Islet of Langerhans (tissue), 1 donor: ENCODE measurements around the genes KRTAP3-1, KRTAP4-6, KRTAP4-1, KRTAP9-4 and KRT38.

DNA sequence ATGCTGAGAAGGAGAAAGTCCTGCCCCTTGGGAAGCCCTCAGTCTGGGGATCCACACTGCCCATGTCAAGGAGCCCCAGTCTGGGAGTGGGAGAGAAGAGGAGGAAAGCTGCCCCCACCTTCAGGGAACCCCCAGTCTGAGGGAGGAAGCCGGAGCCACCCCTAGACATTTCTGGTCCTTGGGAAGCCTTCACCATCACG, 6.8 kb downstream of the GJD3 start:
- RRBS: no CpG with 5 or more reads among the region's 2 CpGs

- RRBS: 3% methylated on average over 35 of the region's 71 CpGs
Observed at GRCh38 chr17:40362377-40363138, 2.0 kb downstream of the GJD3 start.

DNA sequence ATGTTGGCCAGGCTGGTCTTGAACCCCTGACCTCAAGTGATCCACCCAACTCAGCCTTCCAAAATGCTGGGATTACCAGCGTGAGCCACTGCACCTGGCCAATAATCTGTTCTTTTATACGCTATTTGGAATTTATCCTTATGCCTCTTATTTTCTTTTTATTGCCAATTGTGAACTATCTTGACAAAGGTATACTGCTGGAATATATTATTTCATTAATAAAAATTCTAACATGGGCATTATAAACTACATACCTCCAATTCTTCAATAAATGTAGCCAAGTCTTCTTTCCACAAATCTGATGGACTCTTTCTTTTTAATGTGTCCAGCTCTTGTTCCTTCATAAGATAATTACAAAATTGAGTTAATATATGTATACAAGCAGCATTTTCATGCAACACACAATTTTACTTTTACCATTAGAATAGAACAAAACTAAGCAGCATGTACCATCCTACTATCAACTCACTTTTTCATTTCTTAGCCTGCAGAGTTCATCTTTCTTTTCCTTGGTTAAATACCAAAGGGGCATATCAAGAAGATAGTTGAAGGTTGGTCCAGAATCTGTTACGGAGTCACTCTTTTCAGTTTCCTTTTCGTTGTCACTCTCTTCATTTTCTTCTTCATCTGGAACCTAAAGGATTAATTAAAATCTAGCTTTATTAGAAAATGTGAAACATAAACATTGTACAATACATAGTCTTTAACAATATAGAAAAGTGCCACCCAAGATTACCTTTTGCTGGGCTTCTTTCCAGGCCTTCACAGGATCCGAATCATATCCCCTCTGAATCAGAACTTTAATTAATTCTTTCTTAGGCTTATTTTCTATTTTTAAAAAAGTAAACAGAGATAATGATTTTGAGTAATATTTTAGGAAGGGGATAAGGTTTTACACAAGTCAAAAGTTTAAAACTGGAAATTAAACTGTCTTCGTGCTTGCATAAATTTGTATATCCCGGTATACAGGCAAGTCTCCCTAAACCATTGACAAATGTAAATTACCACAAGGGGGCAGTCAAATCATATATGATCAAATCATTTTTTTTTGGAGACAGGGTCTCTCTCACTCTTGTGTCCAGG, 19.1 kb downstream of the TOP2A start:
- RRBS: no CpG with 5 or more reads among the region's 7 CpGs

- RRBS: no CpG with 5 or more reads among the region's 16 CpGs
Observed at GRCh38 chr17:40538030-40539033, 26.9 kb downstream of the CCR7 start.

DNA sequence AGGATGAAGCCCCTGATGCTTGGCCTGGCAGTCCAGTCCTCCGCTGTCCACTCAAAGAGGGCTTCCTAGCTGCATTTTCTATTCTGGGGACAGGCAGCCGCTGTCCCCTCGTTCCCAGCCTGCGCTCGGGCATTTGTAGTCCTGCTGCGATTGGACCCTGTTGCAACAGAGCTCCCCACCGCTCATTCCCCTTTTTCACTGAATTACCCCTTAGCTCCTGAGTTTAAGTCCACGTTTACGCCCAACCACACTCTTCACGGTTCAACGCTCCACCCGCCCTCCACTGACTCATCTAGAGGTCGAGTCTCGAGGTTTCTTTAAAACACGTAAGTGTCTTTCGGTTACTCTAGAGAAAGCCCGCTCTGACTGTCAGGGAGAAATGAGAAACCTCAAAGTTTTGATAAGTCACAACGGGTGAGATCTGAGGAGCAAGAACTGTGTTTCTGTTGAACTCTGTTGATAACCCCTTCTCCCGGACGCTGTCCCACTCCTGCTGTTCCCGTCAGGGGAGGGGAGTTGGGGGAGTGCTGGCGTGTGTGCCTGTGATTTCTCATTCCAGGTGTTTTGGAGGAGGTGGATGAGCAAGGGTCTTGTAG, 4.5 kb downstream of the CCR7 start:
- RRBS: no CpG with 5 or more reads among the region's 22 CpGs

DNA sequence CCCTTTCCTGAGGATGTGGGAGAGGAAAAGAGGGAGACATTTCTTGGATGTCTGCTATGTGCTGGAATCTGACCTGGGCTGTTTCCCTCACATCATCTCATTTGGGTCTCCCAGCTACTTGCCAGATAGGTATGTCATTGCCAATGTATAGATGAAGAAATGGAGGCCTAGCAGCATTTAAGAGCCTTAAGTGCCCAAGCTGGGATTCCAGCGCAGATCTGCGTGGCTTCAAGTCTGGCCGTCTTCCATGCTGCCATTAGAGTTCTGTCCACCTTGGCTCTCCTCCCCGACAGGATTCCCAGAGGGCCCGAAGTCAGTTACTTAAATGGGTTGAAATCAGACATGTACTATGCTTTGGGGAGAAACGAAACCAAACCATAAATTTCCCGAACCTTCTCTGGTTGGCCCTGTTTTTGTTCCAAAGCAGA, 33.0 kb upstream of the CCR7 start:
- RRBS: no CpG with 5 or more reads among the region's 7 CpGs

- RRBS: no CpG with 5 or more reads among the region's 1 CpG
Observed at GRCh38 chr17:40604198-40604647, 39.0 kb upstream of the CCR7 start.

DNA sequence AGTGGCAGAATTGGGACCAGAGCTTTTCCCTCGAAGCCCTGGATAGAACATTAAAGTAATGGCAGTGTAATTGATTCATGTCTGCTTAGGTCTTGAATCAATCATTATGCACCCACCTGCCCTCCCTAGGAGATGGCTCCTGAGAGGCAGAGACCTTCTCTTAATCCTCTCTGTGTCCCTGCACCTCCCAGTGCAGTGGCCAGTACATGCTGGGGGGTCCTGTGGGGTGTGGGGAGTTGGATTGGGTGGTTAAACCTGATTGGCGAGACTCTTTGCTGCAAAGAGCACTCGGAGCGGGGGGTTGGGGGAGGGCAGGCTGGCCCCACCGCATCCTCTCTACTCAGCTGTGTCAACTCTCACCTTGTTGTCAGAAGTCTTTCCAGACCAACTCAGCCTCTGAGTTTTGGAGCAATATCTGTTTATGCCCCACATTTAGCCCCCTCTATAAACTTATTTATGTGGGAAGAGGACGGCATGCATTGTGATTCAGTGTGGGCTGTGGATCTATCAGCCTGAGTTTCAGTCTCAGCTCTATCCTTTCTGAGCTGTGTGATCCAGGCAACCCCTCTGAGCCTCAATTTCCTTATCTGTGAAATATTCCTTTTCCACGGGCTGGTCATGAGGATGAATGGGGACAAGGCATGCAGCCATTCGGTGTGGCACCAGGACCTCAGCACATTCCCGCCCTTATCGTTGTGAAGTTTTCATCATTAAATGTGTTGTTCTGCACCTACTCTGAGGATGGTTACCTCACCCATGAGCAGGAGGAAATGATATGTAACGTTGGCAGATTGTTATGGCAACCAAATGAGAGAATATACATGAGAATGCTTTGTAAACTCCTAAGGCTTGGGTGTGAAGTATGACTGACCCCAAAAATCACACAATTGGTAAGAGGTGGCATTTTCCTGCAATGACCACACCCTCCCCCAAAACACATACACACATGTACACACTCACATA, 39.8 kb downstream of the SMARCE1 start:
- RRBS: no CpG with 5 or more reads among the region's 11 CpGs

GRCh38 chr17:40782002-40782351, 373 bp downstream of the KRT27 start:
- RRBS: no CpG with 5 or more reads among the region's 11 CpGs

- RRBS: no CpG with 5 or more reads among the region's 8 CpGs
Observed at GRCh38 chr17:40816952-40817883, 5.2 kb downstream of the KRT10 start.

DNA sequence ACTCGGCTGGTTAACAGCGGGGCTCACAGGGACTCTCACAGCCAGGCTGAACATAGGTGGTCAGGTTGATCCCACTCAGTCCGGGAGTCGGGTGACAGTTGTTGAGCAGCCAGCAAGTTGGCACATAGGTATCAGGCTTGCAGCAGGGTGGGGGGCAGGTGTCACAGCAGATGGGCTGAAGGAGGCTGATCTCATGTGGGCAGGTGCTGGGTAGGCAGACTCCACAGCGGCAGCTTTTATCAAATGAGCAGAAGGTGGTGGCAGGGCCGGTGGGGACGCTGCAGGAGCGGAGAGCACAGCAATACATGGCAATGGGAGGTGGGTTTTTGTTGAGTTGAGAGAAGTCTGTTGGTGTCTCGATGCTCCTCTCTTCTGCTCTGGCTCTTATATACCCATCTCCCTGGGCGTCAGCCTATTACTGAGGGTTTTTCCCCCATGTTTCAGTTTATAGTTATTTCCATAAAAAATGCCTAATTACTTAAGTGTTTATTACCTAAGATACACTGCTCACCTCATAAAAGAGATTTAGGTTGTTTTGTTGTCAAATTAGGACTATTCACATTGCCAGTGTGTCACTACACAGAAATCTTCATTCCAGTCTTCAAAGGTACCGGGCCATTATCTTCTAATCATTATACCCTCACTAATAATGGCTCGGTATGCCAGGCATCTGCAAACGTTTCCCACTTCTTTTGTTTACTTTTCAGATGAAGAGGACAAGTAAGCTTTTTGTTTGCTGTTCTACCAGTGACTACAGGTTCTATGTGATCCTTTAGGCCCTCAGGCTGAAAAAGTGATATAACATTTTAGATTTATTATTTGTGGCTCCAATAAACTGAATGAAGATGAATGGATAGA, at the start of gene KRTAP3-1:
Gene KRTAP3-1 (minus strand): TSS at position 361 of the 858 bp plus-strand sequence.
- RRBS: no CpG with 5 or more reads among the region's 13 CpGs

- RRBS: no CpG with 5 or more reads among the region's 5 CpGs
Observed at GRCh38 chr17:41140264-41140732, at the start of gene KRTAP4-6. TSS of gene KRTAP4-6 (minus strand) at chr17:41140544.

GRCh38 chr17:41184603-41184942, at the start of gene KRTAP4-1:
TSS of gene KRTAP4-1 (minus strand) at chr17:41184911.
- RRBS: no CpG with 5 or more reads among the region's 5 CpGs

GRCh38 chr17:41249397-41249948, at the start of gene KRTAP9-4:
TSS of gene KRTAP9-4 (plus strand) at chr17:41249687.
- RRBS: no CpG with 5 or more reads among the region's 3 CpGs

GRCh38 chr17:41341327-41342079, 9.1 kb downstream of the KRT33A start:
- RRBS: no CpG with 5 or more reads among the region's 9 CpGs

DNA sequence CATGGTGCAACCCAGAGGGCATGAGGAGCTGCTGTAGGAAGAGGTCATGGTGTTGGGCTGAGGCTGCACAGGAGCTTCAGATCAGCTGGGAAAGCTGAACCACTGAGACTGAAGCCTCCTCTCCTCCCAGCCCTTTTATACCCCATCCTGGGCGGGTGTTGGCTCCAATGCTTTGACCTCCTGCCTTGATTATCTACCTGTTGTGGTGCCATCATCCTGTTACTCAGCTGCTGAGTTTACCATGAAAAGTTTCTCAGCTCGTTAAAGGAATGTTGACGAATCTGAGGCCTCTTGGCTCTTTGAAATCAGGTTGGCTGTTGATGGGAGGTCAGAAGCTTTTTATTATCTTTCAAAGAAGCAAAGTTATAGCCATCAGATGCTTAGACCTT, at the start of gene KRT38:
Gene KRT38 (minus strand): TSS at position 110 of the 389 bp plus-strand sequence.
- RRBS: no CpG with 5 or more reads among the region's 3 CpGs

DNA sequence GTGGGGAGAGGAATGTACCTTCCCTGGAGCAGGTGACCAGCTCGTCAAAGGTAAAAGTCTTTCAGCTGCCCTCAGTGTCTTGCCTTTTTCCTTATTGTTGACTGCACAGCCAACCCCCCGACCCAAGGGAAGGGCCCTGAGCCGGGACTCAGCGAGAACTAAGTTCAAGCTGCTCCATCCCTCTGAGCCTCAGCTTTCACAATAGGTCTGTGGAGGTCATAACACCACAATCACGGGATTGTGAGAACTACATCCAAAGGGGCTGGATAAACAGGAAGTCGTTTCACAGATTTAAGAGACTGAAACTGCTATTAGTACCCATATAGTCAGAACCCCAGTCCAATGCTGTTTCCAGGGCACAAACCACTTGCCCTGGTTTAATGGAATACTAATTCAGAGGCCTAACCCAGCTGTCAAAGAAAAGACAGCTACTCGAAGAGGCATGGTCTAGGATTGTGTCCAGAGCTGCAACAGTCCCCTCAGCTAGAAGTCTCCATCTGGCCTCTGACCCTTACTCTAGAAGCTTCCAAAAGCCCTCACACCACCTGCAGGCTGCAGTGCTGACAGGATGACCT, 2.8 kb upstream of the KRT36 start:
- RRBS: no CpG with 5 or more reads among the region's 7 CpGs

GRCh38 chr17:41496576-41497392, 7.1 kb upstream of the KRT36 start:
- RRBS: no CpG with 5 or more reads among the region's 13 CpGs

DNA sequence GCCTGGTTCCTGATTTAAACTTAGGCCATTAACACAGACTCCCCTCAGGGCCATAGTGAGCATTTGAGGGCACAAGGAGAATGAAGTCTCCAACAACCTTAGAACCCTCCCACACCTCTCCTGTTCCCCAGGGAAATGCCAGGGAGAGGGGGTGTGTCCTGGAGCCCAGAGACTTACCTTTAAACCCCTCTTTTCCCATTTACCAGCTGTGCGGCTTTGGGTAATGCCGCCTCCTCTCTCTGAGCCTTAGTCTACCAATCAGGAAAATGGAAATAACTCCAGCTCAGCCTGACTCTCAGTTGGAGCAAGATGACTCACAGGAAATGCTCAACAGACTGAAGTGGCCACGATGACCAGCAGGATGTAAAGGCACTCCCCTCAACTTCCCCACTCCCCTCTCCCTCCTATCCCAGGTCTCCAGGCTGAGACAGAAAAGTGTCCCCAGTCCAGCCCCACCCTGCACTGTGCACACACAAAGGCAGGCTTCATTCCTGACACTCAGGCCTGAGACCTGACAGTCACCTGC, 2.9 kb upstream of the KRT15 start:
- RRBS: no CpG with 5 or more reads among the region's 3 CpGs

DNA sequence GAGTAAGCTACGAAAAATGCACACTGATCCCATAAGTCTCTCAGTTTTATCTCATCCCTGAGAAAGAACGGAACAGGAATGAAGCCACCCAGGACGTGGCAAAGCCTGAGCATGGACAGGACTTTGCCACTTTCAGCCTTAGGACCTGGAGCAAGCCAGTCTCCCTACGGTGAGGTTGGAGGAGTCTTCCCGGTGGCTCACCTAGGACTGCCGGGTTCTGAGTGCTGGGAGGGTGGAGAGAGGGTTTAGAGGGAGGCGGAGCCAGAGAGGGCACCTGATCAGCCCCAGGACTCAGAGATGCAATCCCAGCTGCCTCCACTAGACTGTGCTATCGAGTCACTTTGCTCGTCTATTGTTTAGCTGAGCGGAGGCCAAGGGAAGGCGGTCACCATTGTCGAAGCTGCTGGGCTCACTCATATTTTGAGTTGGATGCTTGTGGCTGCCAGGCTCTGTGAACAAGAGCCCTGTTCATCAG, 7.2 kb downstream of the KRT14 start:
- RRBS: no CpG with 5 or more reads among the region's 12 CpGs